Fibroblast of the aortic adventitia (primary cell): ENCODE results near the genes FRMPD1 and FAM240B.

DNA sequence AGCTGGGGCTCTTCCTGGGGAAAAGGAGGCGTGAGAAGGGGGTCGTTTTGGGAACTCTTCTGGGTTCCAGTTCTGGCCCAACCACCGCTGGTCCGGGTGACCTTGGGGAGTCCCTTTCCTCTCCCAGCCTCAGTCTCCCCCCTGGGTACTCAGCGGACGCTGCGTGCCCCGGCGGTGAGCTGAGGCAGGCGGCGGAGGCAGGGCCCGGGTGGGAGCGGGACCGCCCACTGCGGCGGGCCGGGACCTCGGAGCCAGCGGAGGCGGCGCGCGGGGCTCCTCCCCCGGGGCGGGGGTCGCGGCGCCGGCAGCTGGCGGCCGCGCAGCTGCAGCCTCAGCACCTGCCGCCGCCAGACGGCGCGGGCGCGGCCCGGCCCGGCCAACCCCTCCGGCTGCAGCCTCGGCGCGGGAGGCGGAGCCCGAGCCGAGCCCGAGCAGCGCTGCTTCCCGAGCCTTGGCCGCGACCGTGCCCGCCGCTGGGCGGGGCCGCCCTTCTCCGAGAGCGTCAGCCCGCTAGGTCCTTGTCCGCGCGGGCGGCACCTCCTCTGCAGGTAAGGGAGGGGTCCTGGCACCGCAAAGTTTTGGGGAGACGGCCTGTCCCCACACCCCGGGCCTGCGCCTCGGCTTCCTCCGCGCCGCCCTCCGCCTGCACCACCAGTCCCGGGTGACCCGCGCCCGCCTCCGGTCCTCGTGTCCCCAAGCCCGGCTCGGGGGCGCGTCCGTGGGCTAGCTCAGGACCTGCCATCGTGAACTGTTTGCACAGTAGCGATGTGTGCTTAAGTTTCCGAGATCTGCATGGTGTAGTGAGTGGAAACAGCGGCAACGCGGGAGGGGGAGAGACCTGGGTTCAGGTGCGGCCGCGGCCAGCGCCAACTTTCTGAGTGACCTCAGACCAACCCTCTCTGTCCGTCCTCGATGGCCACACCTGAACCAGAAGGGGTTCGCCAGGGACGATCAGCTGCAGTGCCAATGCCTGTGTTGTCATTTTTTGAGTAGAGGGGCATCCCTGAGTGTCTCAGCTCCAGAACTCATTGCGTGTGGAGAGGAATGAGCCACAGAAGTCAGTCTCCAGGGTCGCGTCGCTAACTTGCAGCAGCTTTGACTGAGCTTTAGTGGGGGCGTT, at the start of gene FRMPD1:
FRMPD1 (plus strand) TSS at position 408 of the 1,120 bp plus-strand sequence.
- CAGE, long polyA plus RNA = no peak

GRCh38 chr9:37775162-37776507, 9.2 kb downstream of the EXOSC3 start:
- CAGE, long polyA plus RNA = no peak

DNA sequence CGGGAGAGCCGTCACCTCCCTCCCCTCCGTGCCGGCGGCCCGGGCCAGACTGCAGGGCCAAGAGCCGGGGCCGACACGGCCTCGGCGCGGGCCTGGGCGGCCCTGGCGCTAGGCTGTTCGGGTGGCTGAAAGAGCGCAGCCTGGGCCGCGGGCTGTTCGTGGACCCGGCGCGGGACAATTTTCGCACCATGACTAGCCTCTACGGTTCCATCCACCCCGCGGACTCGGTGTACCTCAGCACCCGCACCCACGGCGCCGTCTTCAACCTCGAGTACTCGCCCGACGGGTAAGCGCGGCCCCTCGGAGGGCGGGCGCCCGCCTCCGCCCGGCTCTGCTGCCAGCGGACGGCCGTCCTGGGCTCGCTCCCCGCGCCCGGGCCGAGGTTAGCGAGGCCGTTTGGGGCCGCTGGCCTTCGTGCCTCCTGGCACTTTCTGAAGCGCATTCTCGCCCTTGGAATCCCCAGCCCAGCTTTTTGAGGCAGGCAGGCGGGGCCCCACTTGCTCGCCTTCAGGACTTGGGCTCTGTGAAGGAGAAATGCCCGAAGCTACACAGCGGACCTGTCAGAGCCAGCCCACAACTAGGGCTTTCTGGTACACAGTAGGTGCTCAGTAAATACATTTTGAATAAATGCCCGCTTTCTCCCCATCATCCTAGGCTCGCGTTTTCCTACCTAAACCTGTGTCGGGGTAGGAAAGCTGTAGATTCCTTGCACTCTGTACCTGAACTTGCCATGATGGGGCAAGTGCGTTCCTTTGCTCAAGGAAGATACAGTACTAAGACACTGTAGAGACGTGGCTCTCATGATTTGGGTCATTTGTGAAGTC, 735 bp downstream of the DCAF10 start:
- CAGE, long polyA plus RNA = no peak

- CAGE, long polyA plus RNA = no peak
Observed at GRCh38 chr9:37902632-37903090, 1.3 kb downstream of the SLC25A51 start.

DNA sequence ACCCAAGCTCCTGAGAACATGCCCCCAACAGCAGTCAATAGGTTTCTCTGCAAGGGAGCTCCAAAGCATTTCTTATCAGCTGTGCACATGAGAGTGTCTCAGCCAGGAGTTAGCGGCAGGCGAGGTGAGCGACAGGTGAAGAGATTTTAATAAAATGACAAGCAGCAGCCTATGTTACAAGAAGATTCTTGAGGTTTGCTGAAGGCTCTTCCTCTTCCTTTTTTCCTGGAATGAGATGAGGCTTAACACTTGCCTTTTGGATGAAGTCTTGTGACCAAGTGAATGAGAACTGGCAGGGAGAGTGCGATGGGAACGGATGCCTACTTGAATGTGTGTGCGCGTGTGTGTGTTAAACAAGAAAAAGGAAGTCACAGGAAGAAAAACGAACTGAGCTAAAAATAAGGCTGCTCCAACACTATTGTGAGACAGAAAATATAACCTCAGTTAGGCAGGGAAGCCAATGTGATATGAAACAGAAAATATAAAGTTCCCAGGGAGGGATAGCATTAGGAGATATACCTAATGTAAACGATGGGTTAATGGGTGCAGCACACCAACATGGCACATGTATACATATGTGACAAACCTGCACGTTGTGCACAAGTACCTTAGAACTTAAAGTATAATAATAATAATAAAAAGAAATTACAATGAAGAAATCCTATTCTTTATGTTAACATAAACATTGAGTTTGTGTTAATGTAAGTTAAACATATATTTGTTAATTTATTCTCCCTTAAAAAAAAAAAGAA, 75.9 kb downstream of the SHB start:
- CAGE, long polyA plus RNA = no peak

GRCh38 chr9:38004908-38005314, 64.1 kb downstream of the SHB start:
- CAGE, long polyA plus RNA = no peak

DNA sequence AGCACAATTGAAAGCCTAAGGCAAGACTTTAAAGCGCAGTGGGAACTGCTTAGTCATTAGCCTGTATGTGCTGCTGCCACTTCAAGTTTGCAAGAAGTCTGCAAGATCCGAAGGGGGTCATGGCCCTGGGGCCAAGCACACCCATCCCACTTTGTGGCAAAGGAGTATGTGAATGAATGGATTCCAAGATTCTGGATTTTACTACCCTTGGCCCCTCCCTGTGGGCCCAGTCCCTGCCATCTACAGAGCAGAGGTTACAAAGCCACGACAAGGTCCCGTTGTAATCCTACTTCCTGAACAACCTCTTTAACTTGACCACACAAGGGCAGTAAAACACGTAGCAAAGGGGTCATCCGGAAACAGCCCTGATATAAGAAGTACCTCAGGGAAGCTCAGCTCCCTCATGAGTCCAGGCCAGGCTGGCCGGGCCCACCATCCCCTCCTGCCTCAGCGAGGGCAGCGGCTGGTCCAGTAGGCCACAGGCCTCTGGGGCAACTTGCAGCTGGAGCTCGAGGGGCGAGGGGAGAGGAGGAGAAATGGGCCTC, 29.6 kb downstream of the SHB start:
- CAGE, long polyA plus RNA = no peak

DNA sequence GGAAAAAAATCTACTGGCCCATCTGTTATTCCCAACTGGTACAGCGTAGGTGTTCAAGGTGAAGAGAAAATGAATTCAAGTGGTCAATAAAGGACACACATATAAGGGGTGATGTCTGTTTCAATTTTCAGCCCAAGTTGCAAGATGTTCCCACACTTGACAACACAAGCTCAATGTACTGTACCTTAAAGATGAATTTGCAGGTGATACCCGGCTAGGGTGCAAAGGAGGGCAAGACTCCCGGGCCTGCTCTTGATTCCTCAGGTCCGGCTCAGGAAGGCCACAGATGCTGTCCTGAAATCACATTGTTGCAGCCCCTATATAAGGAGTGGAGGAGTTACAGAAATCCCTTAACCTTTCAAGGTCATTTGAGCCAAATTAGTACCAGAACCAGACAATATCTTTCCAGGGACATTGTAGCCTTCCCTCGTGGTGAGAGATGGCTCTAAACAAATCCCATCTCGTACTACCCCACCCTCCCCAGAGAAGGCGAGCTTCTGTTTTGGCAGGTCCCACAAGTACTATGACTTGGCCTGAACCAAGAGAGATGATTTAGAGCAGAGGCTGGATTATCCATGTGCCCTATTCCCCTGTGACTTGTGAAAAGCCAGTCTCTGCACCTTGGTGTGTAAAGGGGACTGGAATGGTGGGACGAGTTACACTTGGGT, at the start of gene FAM240B:
FAM240B (minus strand) TSS at position 296 of the 668 bp plus-strand sequence.
- CAGE, long polyA plus RNA = no peak

DNA sequence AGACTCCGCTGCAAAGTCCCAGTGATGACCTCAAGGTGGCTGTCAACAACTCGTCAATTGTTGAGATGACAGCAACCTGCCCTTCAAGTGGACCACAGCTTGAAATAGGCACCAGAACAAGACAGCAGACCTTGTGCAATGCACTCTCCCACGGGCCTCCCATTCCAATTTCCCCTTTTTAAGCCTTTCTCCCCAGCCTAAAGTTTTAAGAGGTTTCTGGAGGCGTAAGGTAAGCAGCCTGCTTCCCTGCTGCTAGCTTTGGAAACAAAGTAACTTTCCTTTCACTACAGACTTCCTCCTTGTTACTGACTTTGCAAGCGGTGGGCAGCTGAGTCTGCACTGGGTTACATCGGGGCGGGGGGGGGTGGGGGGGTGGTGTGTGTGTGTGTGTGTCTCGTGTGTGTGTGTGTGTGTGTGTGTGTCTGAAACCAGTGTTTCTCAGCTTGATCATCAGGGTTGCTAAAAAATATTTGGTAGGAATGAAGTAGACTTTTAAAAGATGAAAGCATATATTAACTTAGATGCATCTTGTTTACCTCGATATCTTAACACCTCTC, 229.8 kb upstream of the FAM240B start:
- CAGE, long polyA plus RNA = no peak

DNA sequence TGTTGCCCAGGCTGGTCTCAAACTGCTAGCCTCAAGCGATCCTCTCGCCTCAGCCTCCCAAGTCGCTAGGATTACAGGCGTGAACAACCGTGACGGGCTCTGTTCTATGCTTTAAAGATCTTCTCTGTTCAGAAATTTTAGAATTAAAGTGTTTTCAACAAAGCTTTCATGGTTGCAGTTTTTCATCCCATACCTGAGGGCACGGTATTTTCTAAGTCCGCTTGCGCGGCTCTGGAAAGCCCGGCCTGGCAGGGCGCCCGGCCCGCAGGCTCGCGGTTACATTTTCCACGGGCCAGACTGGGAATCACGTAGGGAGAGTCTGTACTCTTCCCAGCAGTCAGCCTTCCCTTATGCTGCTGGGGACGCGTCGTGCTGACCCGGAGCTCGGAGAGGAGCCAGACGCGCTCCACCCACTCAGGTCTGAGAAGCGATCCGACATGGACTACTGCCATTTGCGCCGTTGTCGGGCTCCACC, 435.8 kb downstream of the SPATA31A1 start:
- CAGE, long polyA plus RNA = no peak

DNA sequence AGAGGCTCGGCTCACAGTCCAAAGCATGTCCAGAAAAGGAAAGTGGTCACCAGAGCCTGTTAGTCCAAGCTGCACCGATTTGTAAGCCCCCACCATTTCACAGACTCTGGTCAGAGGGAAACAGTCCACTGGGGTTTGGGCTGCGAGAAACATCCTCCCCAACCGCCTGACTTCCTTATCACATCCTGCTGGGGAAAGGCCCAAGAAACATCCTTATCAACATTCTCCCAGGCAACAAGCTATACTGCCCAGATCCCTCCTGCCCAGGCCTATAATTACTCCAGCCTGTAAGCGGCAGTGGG, 388.0 kb downstream of the CNTNAP3B start:
- CAGE, long polyA plus RNA = no peak

GRCh38 chr9:62532773-62533109, 1342.9 kb downstream of the SPATA31A7 start:
- CAGE, long polyA plus RNA = no peak

DNA sequence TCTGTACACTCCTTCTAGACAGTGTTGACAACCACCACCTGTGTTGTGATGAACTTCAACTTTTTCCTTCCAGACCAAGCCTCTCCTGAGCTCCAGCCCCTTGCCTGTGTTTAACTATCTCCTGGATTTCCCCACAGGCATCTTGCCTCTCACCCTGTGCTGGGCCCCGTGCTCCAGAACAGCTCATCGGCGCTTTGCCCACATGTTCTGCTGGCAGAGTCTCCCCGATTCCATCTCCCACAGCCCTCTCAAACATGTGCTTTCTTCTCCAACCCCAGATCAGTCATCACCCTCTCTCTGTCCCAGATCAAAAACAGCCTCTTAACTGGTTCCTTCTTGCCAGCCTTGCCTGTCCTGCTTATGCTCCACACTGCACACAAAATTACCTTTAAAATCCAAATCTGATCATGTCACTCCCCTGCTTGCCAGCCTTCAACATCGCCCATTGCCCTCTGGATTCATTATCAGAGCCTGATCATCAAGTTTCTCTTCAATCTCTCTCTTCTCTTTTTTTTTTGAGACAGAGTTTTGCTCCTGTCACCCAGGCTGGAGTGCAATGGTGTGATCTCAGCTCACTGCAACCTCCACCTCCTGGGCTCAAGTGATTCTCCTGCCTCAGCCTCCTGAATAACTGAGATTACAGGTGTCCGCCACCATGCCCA, 1959.2 kb downstream of the FOXD4L5 start:
- CAGE, long polyA plus RNA = no peak

- CAGE, long polyA plus RNA = no peak
Observed at GRCh38 chr9:63813842-63814327, 1471.1 kb downstream of the FOXD4L5 start.

DNA sequence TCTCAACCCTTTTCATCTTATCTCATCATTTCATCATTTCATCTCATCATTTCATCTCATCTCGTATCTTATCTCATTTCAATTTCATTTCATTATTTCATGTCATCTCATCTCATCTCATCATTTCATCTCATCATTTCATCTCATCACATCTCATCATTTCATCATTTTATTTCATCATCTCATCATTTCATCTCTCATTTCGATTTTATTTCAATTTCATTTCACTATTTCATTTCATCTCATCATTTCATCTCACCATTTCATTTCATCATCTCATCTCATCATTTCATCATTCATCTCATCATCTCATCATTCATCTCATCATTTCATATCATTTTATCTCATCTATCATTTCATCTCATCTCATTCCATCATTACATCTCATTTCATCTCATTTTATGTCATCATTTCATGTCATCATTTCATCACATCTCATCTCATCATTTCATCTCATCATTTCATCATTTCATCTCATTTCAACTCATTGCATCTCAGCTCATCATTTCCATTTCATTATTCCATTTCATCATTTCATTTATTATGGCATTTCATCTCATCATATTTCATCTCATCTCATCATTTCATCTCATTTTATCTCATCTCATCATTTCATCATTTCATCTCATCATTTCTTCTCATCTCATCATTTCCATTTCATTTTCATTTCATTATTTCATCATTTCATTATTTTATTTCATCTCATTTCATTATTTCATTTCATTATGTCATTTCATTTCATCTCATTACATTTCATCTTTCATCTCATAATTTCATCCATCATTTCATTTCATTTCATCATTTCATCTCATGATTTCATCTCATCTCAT, 77.1 kb downstream of the FOXD4L4 start:
- CAGE, long polyA plus RNA = no peak

GRCh38 chr9:66153989-66154501, 417.1 kb downstream of the FOXD4L4 start:
- CAGE, long polyA plus RNA = no peak

- CAGE, long polyA plus RNA = no peak
Observed at GRCh38 chr9:66812816-66813340, 87.6 kb upstream of the ZNF658 start.

- CAGE, long polyA plus RNA = no peak
Observed at GRCh38 chr9:68640810-68641091, 64.3 kb upstream of the PIP5K1B start.

GRCh38 chr9:68934695-68935046, 79.2 kb downstream of the PRKACG start:
- CAGE, long polyA plus RNA = no peak

DNA sequence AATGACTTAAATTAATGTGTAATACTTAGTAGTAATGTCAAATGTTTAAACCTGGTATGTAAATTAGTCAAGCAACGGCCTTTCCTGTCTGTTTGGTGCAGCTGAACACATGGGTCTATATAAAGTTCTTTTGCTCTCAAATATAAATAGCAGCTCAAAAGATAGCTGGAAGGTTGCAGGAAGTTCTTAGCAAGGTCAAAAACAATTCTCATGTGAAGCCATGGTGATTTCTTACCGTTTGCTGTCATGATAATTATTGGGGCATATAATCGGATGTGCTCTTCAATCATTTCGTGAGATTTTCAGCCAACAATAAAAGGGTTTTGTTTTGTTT, 71.8 kb downstream of the PRKACG start:
- CAGE, long polyA plus RNA = no peak